Upper lobe of left lung (tissue), 5 donors: ENCODE data around the gene HECW2.

GRCh38 chr2:196268586-196269086 lies 97.3 kb upstream of the STK17B start:
- PRO-cap, 2 experiments = no peak in any of the 2 experiments
- RAMPAGE, long total RNA, 4 experiments = no peak in any of the 4 experiments

- PRO-cap, 2 experiments = peak in 1 of 2 experiments; most common minus-strand start chr2:196593554 (in 1)
- RAMPAGE, long total RNA, 4 experiments = start-site peak on the minus strand in 3 of 4 experiments, at chr2:196593481-196593725 at its widest, 14 to 23 reads per replicate
Measured at GRCh38 chr2:196593341-196593957, at the start of gene HECW2. Gene HECW2, minus strand, starts transcription at chr2:196593554.

DNA sequence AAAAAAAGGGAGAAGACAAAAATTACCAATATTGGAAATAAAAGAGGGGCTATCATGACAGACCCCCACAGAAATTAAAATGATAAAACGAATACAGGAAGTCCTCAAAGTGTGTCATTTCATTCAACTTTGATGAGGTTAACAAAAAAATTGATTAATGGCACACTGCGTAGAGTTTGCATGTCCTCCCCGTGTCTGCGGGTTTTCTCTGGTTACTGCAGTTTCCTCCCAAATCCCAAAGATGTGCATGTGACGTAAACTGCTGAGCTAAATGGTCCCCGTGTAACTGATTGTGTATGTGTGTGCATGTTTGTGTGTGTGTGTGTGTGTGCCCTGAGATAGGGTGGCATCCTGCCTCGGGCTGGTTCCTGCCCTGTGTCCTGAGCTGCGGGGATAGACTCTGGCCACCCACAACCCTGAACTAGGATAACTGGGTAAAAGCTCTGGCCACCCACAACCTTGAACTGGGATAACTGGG lies 6.1 kb upstream of the CCDC150 start:
- PRO-cap, 2 experiments = no peak in any of the 2 experiments
- RAMPAGE, long total RNA, 4 experiments = no peak in any of the 4 experiments

GRCh38 chr2:196990711-196991215 lies 64.3 kb upstream of the PGAP1 start:
- PRO-cap, 2 experiments = no peak in any of the 2 experiments
- RAMPAGE, long total RNA, 4 experiments = no peak in any of the 4 experiments

DNA sequence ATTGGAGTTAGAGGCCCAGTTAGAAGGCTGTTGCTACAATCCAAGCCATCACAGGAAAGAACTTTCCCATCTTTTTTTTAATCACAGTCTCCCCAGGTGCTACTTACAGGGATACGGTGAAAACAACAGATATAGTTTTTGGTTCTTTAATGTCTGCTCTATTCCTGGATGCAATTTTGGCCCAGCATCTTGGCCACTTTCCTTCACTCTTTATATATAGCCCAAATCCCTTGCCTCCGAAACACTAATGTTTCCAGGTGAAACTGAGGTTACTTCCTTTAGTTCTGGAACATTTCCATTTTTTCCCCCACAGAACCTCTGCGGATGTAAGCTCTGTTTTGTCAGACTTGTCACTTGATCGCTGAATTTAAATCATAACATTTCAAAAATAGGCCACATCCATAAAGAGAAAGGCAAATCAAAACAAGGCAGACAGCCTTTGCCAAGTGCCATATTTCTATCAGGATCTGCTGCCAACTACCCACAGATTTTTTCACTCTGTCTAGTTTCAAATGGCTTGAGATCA lies 115.1 kb downstream of the ANKRD44 start:
- PRO-cap, 2 experiments = no peak in any of the 2 experiments
- RAMPAGE, long total RNA, 4 experiments = no peak in any of the 4 experiments

- PRO-cap, 2 experiments = no peak in any of the 2 experiments
- RAMPAGE, long total RNA, 4 experiments = no peak in any of the 4 experiments
Measured at GRCh38 chr2:197307326-197307762, 3.2 kb downstream of the ANKRD44 start.

DNA sequence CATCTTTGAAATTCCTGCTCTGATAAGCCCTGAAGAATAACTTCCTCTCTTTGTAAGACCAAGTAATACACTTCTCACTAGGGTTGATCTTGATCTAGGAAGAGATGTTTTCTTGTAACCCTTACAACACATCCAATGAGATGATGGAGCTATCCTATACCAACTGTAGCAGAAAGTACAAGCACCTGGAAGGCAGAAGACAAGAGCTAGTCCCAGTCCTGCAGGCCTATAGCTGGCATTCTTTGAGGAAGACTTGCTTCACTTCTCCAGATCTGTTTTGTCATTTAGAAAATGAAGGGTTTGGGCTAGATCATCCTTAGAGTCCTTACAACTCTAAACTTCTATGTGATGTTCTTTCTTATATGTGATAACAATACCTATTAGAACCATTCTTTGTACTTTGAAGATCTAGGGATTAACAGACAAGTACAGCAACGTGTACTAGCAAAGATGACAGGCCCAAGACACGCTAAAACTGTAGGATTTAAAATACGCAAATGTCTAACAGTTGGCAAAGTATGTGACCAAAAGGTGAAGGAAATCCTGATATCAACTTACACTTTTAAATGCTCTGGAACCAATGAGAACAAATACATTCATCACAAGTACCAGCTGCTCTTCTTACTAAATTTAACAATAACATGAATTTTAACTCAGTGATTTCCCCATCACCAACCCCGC lies 1.7 kb downstream of the ANKRD44 start:
- PRO-cap, 2 experiments = no peak in any of the 2 experiments
- RAMPAGE, long total RNA, 4 experiments = no peak in any of the 4 experiments

DNA sequence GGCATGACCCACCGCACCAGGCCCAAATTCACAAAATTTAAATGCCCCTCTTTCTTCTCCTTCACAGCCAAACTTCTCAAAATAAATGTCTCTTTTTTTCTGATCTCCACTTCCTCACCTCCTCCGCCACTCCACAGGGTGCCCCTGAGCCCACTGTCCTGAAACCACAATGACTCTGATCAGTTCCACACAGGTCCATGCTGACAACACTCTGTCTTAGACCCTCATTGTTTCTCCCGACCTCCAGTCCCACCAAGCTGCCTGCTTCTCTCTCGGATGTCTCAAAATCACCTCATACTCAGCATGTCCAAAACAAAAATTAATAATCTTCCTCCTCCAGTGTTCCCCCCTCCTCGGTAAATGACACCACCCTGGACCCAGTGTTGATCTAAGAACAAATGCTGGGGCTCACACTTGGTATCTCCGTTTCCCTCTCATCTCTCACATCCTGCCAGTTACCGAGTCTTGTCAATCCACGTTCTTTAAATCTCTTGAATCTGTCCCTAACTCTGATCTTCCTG lies 12.2 kb upstream of the ANKRD44 start:
- PRO-cap, 2 experiments = no peak in any of the 2 experiments
- RAMPAGE, long total RNA, 4 experiments = no peak in any of the 4 experiments

DNA sequence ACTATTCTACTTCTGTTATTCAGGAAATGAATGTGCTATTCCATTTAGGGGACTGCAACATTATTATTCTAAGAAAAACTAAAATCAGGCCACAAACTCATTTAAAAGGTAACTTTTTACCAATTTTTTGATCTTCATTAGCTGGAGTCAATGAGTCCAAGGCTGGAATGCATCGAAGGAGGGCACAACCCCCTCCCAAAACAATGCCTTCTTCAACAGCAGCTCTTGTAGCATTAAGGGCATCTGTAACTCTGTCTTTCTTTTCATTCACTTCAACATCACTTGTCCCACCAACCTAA lies 11.5 kb downstream of the HSPD1 start:
- PRO-cap, 2 experiments = no peak in any of the 2 experiments
- RAMPAGE, long total RNA, 4 experiments = no peak in any of the 4 experiments

- PRO-cap, 2 experiments = no peak in any of the 2 experiments
- RAMPAGE, long total RNA, 4 experiments = no peak in any of the 4 experiments
Measured at GRCh38 chr2:197494056-197495065, 5.3 kb downstream of the HSPD1 start.

DNA sequence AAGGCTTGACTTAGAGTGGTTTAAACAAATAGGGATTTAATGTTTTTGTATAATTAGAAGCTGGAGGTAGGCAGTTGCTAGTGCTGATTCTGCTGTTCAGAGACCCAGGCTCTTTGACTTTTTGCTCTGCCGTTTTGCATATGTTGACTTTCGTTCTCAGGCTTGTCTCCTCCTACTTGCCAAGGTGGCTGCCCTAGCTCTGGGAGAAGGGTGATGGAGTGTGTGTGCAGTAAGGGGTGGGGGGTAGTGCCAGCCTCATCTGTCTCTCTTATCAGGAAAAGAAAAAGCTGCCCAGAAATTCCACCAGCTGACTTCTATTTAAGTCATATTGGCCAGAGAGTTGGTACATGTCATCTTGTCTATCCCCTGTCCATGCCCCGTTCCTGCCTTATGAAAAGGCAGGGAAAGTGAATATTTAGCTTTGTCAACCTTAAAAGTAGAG lies 89.4 kb downstream of the PLCL1 start:
- PRO-cap, 2 experiments = no peak in any of the 2 experiments
- RAMPAGE, long total RNA, 4 experiments = no peak in any of the 4 experiments

GRCh38 chr2:199458124-199459002 lies 624 bp upstream of the SATB2 start:
- PRO-cap, 2 experiments = peak in 1 of 2 experiments; most common minus-strand start chr2:199458705 (in 1)
- RAMPAGE, long total RNA, 4 experiments = no peak in any of the 4 experiments

DNA sequence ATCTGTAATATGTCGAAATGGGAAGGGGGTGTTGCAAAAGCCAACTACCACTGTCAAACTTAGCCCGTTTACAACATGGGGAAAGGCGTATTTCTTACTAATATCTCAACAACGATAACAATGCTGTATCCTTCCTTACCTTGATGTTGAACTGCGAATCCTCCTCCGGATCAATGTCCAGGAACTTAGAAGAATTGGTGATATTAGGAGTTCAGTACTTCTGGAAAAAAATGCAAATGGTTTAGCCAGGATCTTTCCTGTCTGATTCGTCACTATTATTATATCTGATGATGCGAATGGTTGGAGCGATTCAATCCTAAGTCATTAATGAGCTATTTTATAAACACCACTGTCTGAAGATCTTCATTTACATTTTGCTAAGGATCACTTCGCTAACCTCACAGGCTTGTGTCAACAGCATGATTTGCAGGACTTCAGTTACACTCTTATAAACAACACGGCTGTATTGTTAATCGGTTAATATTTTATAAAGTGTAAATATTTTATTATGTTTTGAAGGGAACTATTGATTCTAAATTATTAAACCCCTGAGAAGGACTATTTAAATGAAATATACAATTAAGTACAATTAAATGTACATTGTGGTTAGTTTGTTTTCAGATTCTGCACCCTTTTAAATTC lies 2.7 kb upstream of the SATB2 start:
- PRO-cap, 2 experiments = no peak in any of the 2 experiments
- RAMPAGE, long total RNA, 4 experiments = no peak in any of the 4 experiments

- PRO-cap, 2 experiments = no peak in any of the 2 experiments
- RAMPAGE, long total RNA, 4 experiments = no peak in any of the 4 experiments
Measured at GRCh38 chr2:199462690-199463074, 4.9 kb upstream of the SATB2 start.

GRCh38 chr2:199971741-199972737 lies 16.7 kb downstream of the MAIP1 start:
- PRO-cap, 2 experiments = no peak in any of the 2 experiments
- RAMPAGE, long total RNA, 4 experiments = no peak in any of the 4 experiments

DNA sequence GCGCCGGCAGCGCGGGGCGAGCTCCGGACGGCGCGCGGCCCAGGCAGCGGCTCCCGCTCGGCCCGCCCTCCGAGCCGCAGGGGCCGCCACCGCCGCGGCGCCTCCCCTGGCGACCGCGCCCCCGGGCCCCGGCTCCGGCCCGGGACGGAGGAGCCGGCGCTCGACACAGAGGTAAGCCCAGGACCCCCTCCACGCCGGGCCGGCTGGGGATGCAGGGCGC lies 169 bp downstream of the SPATS2L start:
- PRO-cap, 2 experiments = no peak in any of the 2 experiments
- RAMPAGE, long total RNA, 4 experiments = start-site peak on the plus strand in 4 of 4 experiments, centred at positions 113 to 126 of the sequence, 35 to 300 reads per replicate

GRCh38 chr2:200306972-200308012 lies 799 bp downstream of the SPATS2L start:
- PRO-cap, 2 experiments = peak in 2 of 2 experiments; most common plus-strand start chr2:200307149 (in 1); most common minus-strand start chr2:200307077 (in 2)
- RAMPAGE, long total RNA, 4 experiments = no peak in any of the 4 experiments

DNA sequence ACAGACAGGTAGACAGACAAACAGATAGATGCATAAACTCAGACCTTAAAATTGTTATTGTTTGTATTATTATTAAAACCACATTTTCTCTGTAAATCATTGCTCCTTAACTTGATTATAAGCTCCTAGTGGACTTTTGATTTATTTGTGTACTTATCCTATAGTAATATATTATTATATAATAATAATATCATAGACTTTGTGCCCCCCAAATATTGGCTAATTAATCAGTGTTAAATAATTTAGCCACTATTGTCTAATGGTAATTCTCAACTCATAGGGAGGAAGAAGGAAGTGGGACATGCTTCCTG lies 90.9 kb downstream of the SPATS2L start:
- PRO-cap, 2 experiments = no peak in any of the 2 experiments
- RAMPAGE, long total RNA, 4 experiments = no peak in any of the 4 experiments

DNA sequence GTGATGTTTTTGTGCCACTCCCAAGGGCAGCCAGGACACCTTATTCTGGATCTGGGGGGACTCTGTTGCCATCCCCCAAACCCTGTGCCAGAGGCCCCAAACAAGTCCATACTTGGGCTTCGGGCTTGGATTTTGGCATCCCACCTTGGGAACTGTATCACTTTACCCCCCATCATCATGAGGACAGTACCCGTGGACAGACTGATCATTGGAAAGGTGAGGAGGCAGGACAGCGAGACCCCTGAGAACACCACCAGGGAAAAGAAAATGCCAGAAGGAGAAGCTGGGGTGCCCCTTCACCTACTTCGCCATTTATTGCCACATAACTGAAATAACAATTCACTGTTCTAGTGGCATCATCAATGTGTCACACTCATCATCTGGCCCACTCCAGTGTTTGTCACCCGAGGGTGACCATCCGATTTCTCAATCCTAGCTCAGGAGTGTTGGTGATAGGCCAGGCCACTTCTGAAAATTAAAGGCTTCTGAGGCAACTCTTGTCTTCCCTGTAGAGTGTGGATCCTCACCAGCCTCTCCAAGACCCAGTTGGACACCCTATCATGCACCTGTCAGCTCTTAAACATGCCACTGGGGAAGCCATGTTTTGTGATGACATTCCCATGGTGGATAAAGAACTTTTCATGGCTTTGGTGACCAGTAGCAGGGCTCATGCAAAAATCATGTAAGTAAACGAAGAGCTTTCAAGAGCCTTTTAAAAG lies 63.0 kb upstream of the BZW1 start:
- PRO-cap, 2 experiments = no peak in any of the 2 experiments
- RAMPAGE, long total RNA, 4 experiments = no peak in any of the 4 experiments

DNA sequence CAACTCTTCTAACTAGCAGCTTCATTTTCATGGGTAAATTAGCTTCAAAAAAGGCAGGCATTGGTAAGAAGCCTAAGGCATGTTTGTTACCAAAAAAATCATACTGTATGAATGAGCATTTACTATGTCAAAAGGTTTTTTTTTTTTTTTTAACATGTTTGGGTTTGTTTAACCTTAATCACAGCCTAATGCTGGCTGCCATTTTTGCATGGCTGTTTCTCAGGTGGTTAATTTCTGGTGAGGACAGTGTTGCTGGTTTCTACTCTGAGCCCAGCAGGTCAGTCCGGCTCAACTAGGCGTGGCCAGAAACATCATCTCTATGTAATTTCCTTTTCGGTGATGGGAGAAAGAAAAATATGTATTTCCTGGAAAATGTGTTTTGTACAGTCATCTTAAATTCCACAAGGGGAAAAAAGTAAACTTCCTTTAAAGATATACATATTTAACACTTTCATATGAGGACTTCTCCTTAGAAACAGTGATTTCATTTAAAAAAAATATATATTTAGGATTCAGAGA lies 24.9 kb upstream of the BZW1 start:
- PRO-cap, 2 experiments = no peak in any of the 2 experiments
- RAMPAGE, long total RNA, 4 experiments = no peak in any of the 4 experiments